Airway epithelial cell (primary cell): ENCODE measurements around the genes CLEC1B, CLEC7A, TAS2R7, TAS2R8, PRB3 and PRB4.

DNA sequence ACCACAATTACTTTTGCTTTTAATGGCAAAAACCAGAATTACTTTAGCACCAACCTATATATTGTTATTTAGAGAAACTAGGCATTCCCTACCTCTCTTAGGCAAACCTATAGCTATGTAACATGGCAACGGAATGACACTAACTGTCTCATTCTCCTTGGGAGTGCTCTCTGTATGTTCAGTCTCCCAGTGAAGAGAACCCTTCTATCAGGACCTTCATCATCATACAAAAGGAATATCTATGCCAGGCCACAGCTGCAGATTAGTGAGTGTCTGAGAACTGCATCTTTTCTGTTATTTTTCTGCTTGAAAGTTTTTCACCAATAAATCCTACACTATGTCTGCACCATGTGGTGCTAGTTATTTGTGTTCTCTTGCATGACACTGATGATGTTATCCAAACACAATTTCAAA is 326 bp upstream of the CLEC12A start:
- RAMPAGE, long total RNA = no peak

GRCh38 chr12:9998972-9999432 is at the start of gene CLEC1B:
Gene CLEC1B, minus strand, starts transcription at chr12:9999121.
- RAMPAGE, long total RNA = no peak

DNA sequence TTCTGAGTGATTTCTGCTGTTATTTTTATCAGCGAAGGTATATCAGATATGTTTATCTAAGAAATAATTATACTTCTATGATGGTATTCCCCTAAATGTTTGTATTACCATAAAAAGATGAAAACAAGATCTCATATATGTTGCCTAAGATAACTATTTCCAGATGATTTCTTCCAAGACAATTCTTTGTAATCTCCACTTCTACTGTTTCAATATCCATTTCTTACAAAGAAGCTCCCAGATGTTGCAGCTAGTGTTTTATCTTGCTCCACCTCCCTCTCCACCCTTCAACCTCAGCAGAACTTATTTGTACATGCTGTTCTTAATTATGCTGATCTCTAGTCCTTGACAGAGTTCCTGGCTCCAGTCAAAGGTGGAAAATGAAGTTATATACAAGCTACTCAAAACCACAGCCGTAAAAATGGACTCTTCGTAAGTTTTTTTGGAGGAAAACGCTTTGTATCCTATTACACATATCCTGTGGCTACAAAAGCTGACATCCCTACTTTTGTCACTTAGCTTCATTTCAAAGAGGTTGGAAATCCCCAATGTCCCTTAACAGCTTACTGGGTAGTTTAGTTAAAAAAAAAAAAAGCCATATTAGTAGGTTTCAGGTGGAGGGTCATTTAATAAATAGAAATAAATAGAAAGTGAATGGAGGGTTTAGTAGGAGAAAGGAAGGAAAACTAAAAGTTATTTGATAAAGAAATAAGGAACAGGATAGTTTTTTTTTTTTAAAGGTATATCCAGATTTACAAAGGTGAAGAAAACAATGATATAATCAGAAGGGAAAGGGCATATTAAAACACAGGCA is 1.2 kb downstream of the CLEC1A start:
- RAMPAGE, long total RNA = no peak

GRCh38 chr12:10129947-10130448 is at the start of gene CLEC7A:
Gene CLEC7A, minus strand, starts transcription at chr12:10130199.
- RAMPAGE, long total RNA = no peak

DNA sequence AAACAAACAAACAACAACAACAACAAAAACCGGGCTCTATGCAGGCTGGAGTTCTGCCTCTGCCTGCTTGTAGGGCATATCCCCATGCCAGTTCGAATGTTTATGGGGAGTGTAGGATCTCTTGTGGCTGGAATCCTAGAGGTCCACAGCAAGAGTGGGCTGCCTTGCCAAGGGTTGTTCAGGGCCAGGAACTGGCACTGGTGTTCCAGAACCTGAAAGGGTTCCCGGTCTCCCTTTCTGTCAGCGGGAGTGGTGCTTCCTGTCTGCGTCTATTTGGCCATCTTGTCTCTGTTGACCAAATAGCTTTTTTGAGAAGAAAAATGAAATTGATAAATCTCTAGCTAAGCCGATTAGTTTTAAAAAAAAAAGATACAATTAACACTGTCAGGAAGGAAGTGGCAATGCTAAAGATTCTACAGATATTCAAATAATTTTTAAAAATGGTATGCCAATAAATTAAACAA is 17.8 kb downstream of the OLR1 start:
- RAMPAGE, long total RNA = no peak

DNA sequence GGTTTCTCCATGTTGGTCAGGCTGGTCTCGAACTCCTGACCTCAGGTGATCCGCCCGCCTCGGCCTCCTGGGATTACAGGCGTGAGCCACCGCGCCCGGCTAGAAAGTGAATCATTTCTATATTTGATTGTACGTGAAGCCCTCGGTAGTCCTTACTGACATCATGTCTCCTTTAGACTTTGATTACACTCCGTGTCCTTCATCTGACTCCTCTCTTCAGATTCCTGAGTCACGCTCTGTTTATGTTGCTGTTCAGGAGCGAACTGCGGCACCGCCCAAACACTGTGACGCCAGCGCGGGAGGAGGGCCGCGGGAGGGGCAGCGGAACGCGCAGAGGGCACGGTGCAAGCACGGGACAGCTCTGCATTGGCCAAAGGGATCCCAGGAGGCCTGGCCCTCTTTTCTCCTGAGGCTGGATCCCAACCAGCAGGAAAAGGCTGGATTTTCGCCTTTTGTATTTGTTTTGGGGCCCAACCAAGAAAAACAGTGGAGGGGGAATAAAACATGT is 480 bp upstream of the GABARAPL1 start:
- RAMPAGE, long total RNA = no peak

GRCh38 chr12:10362593-10363518 is 27.0 kb downstream of the KLRK1 start:
- RAMPAGE, long total RNA = no peak

DNA sequence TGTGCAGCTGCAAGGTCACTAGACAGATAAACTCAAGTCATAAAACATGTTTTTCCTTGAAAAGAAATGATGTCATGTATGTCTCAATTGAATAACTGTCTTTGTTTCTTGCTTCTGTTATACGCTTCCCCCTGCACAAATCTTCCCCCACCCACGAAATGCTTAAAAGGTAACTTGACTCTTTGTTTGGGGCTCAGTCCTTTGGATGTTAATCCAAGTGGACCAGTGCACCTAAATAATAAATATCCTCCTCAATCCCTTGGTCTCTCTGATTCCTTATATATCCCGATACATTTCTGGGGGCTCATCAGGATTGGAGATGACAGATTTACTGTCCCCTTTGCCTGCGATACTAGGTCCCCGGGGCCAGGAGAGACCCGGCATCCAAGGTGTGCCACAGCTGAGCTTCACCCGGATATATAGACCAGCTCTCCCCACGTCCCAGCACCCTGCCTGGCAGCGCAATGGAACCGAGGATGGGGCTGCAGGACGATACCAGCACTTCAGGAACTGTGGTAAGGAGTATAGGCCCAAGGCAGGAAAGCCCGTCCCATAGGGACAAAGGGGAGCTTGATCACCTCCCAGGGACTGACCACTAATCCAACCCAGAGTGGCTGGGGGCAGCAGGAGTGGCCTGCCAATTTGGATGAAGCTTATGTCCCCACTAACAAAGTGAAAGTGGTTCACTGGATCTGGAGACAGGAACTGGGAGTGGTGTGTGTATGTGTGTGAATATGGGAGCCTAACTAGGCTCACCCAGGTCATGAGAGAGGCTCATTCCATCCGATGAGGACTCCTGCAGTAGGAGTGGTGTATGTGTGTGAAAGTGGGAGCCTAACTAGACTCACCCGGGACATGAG is 26.1 kb downstream of the KLRK1 start:
- RAMPAGE, long total RNA = no peak

- RAMPAGE, long total RNA = no peak
Observed at GRCh38 chr12:10365940-10366420, 23.9 kb downstream of the KLRK1 start.

GRCh38 chr12:10391704-10392077 is 1.9 kb upstream of the KLRK1 start:
- RAMPAGE, long total RNA = no peak

DNA sequence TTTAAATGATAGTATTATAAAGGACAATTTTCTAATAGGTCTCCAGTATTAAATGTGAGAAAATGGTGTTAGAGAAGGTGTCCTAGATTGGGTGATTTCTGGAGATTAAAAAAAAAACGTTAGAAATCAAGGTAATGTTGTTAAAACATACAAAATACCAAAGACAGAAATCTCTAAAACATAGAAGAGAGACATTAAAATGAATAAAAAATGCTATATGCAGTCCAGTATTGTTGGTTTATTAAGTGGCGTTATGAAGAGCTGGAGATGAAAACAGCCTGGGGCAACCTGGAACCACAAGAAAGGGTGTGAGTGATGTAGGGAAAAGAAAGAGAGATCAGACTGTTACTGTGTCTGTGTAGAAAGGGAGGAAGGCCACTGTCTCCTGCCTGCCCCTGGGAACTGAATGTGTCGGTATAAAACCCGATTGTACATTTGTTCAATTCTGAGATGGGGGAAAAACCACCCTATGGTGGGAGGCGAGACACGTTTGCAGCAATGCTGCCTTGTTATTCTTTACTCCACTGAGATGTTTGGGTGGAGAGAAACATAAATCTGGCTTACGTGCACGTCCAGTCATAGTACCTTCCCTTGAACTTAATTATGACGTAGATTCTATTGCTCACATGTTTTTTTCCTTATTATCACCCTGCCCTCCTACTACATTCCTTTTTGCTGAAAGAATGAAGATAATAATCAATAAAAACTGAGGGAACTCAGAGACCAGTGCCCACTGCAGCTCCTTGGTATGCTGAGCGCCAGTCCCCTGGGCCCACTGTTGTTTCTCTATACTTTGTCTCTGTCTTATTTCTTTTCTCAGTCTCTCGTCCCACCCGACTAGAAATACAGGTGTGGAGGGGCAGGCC is 4.7 kb upstream of the KLRK1 start:
- RAMPAGE, long total RNA = no peak

DNA sequence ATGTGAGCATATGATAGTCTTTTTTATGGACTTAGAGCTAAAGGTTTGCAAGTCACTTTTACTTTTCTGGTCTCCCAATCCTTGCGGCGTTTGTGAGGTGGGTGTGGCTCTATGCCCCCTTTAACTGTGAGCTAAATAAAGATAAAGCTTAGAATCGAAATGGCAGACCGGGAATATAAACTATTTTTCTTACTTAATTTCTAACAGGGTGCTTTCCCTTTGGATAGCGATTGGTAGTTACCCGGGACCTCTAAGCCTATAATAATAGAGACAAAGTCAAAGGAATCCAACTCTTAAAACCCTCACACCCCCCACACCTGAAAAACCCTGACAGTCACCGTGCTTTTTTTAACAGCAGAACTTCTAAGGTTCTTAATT is 379 bp upstream of the MAGOHB start:
- RAMPAGE, long total RNA = no peak

GRCh38 chr12:10716542-10717165 is 6.5 kb downstream of the YBX3 start:
- RAMPAGE, long total RNA = no peak

DNA sequence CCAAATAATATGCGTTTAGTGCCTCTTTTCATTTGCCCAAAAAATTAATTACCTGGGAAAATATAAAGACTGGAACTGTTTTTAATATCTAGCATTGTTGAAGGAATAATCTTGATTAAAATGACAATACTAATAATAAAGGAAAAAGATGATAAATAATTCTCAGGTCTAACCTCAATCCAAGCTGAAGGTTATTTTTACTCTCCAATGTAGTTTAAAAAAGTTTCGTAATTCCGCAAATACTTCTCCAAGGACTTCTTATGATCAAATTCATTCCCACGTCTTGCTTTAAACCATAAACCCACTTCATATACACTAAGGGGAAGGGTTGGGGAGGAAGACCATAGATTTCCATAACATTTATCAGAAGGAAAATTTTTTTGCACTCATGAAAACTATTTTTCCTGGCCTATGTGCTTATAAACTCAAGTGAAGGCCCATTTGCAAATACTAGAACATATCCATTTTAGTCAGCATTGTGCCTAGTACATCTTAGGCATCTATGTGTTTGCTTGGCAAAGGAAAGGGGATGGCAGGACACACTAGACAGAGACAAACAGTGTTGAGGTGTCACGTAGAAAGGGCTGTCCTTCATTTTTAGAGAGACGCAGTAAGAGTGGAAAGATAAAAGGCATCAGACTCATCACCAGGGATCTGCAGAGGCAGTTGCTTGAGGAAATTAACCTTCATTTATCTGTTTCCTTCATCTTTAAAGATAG is 2.3 kb downstream of the YBX3 start:
- RAMPAGE, long total RNA = no peak

GRCh38 chr12:10802412-10802790 is at the start of gene TAS2R7:
Gene TAS2R7, minus strand, starts transcription at chr12:10802627.
- RAMPAGE, long total RNA = no peak

DNA sequence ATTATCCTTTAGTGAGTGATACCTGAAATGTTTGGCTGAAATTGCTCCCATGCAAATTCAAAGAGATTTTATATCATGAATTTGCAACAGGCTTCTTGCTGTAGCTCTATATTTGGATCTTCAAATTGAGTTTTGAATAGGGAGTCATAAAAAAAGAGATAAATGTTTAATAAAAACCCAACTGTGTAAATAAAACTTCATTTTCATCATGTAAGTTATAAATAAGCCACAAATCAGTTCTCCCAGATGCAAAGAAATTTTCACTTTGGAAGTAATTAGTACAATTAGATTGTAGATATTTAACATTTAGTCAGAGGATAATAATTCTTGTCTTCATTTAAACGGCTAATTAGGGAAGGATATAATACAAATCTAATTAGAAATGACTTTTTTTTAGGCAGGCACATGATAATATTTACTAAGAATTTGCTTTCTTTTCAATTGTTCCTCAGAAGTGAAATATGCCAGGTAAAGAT is at the start of gene TAS2R8:
Gene TAS2R8, minus strand, starts transcription at position 56 of the 476 bp plus-strand sequence.
- RAMPAGE, long total RNA = no peak

GRCh38 chr12:11269539-11269950 is at the start of gene PRB3:
Gene PRB3, minus strand, starts transcription at chr12:11269707.
- RAMPAGE, long total RNA = no peak

- RAMPAGE, long total RNA = no peak
Observed at GRCh38 chr12:11310227-11310774, at the start of gene PRB4. Gene PRB4, minus strand, starts transcription at chr12:11310436.

DNA sequence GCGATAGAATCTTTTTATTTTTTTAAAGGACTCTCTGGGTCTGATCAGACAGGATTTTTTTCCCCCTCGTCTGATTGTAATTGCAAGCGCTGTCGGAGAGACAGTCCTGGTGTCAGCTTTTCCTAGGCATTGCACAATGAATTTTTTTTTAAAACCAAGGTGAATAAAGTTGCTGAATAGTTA is 1.0 kb downstream of the ETV6 start:
- RAMPAGE, long total RNA = no peak

DNA sequence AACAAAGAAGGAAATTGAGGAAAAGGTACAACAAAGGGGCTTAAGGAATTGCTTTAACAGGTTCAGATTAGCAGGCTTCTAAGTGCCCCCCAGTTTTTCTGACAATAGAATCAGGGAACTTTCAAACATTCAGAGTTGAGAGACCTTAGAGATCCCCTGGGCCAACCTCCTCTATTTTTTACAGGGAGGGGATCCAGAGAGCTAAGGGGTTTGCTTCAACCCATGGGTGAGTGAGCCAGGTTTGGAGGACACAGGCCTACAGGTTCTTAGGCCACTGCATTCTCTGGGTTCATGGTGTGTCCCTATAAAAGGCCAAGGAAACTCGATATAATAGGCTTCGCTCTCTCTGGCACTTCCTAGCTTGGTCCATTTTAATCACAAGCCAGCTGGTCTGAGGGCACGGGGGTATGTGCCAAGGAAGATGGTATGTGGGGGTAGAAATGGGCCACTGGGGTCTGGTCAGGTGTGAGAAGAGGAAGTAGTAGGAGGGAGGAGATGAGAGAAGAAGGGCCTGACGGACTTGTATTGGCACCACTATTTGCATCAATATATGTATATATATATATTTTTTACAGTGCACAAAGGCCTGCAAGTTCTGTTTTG is 4.8 kb downstream of the ETV6 start:
- RAMPAGE, long total RNA = no peak